Placental epithelial cell (primary cell): ENCODE measurements around the genes PDE4A, AP1M2 and SLC44A2.

- CAGE, long polyA plus RNA, result no peak
Observed at GRCh38 chr19:10420424-10420822, at the start of gene PDE4A. Gene PDE4A (plus strand): TSS chr19:10420538.

GRCh38 chr19:10502530-10503099 lies 541 bp downstream of the KEAP1 start:
- CAGE, long polyA plus RNA, result no peak

DNA sequence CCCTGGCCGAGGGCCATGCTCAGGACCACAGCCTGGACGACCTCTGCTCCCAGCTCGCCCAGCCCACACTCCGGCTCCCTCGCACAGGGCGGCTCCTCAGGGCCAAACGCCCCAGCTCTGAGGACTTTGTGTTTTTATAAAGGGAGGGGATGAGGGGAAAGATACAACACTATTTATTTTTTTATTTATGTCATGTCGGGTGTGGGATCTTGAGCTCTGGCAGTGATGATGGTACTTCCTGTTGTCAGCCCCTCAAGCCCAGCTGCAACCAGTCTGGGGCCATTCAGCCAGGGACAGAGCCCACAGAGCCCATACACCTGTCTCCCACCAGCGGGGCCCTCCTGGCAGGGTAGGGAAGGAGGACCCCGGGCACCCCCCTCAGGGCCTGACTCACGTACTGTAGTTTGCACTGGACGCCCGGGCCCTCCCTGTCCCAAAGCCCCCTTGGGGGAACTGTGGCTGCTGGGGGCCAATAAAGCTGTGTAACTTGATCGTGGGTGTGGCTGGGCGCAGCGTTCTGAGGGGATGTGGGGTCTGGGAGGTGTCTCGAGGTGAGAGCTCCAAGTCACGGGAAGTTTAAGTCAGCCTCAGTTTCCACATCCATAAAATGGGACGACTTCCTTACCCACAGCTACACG lies 9.3 kb downstream of the ATG4D start:
- CAGE, long polyA plus RNA, result no peak

- CAGE, long polyA plus RNA, result no peak
Observed at GRCh38 chr19:10568028-10568403, 763 bp downstream of the CDKN2D start.

DNA sequence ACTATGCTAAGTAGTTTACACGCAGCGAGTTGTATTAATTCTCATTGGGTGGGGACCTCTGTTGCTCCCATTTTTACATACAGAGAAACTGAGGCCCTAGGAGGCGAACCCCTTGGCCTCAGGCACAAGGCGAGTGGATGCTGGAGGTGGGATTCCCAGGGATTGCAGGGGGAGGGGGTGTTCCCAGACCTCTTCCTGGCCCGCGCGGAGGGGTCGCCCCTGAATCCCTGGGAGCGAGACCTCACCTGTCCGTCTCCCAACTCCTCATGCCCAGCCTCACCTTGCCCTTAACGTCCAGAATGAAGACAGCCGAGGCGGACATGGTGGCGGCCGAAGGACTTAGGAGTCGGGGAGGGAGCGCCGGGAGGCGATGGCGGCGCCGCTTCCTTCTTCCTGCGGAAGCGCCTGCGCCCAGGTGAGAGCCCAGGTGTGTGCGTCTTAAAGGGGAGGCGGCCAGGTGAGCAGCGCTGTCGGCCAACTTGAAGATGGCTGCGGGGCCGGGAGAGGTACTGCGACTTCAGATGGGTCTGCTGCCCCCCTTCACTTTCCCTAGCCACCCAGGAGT lies at the start of gene AP1M2:
Gene AP1M2, minus strand, starts transcription at position 403 of the 565 bp plus-strand sequence.
- CAGE, long polyA plus RNA, result no peak

GRCh38 chr19:10602949-10603912 lies 16.1 kb upstream of the AP1M2 start:
- CAGE, long polyA plus RNA, result no peak

DNA sequence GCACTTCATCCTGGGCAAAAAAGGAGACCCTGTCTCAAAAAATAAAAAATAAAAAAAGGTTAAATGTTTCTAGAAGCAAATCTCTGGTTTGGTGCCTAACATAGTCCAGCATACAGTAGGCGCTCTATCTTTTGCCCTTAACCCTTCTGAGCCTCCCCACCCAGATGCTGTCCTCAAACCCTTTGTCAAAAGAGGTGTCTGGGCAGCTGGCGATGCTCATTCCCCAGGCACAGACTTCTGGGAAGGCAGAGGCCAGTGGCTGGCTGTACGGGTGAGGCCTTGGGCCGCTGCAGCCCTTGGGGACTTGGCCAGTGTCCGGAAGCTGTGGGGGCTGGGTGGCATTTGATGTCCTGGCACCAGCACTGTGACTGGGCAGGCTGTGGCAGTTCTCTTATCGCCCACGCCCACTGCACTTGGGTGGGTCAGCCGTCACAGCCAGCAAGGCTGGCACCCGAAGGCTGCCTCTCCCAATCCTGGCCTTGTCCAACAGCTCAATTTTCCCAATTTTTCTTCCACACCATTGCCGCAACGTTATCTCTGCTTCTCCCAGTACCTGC lies 12.9 kb upstream of the SLC44A2 start:
- CAGE, long polyA plus RNA, result no peak

DNA sequence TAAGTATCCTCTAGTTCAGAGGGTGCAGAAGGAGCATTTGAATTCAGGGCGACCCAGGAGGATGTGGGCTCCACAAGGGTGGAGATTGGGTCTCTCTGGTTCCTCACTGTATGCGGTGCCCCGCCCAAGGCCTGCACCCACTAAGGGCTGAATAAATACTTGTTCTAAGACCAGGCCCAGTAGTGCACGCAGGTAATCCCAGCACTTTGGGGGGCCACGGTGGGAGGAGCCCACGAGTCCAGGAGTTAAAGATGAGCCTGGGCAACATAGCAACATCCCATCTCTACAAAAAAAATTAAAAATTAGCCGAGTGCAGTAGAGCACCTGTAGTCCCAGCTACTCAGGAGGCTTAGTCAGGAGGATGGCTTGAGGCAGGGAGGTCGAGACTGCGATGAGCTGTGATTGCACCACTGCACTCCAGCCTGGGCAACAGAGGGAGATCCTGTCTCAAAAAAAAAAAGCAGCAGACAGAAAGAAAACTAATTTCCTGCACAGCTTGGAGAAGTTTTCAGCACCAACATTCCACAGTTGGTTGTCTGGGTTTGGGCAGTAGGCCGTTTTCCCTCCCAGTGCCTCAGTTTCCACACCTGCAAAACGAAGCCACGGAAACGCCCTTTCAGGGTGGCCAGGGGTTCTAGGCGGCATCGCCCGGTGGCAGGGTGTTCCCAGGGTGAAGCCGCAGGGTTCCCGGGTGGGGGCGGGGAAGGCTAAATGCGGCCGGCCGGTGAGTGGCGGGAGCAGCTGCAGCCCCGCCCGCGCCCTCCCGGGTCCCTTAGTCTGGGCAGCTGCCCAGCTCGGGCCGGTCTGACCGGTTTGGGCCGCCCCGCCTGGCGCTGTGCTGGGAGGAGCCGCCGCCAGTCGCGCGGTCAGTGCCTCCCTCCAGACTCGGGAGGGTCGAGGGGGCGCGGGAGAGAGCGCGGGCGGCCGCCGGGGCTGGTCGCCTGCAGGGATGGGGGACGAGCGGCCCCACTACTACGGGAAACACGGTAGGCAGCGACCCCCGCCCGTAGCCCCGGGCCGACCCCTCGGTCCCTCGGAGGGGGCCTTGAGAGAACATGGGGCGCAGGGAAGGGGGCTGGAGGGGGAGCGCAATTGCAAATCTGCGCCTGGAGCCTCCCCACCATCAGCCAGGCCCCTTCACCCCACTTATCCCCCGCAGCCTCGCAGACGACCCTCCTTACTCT lies at the start of gene SLC44A2:
Gene SLC44A2, plus strand, starts transcription at position 869 of the 1,184 bp plus-strand sequence.
- CAGE, long polyA plus RNA, result no peak

GRCh38 chr19:10643725-10644815 lies 10.1 kb upstream of the ILF3 start:
- CAGE, long polyA plus RNA, result no peak

DNA sequence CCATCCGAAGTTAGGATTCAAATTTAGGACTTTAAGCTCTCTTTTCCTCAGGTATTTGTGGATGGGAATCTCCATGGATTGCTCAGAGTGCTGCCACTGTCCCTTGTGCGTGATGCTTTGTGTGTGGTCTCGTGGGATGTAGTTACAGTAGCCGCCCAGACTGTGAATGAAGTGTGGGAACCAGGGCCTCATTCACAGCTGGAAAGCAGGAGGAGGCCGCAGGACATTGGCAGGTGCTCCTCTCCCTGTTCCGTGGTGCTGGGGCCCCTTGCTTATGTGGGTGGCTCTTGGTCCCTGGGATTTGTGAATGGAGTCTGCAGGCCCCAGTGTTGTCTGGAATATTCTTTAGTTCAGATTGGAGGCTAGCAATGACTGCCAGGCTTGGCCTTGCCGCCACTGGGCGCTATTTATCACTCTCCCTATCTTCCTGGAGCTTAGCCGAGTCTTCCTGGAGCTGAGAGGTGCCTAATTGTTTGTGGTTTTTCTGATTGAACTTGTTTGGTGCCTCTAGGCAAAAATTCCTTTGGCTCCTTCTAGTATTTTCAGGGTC lies 1.6 kb downstream of the ILF3 start:
- CAGE, long polyA plus RNA, result no peak

DNA sequence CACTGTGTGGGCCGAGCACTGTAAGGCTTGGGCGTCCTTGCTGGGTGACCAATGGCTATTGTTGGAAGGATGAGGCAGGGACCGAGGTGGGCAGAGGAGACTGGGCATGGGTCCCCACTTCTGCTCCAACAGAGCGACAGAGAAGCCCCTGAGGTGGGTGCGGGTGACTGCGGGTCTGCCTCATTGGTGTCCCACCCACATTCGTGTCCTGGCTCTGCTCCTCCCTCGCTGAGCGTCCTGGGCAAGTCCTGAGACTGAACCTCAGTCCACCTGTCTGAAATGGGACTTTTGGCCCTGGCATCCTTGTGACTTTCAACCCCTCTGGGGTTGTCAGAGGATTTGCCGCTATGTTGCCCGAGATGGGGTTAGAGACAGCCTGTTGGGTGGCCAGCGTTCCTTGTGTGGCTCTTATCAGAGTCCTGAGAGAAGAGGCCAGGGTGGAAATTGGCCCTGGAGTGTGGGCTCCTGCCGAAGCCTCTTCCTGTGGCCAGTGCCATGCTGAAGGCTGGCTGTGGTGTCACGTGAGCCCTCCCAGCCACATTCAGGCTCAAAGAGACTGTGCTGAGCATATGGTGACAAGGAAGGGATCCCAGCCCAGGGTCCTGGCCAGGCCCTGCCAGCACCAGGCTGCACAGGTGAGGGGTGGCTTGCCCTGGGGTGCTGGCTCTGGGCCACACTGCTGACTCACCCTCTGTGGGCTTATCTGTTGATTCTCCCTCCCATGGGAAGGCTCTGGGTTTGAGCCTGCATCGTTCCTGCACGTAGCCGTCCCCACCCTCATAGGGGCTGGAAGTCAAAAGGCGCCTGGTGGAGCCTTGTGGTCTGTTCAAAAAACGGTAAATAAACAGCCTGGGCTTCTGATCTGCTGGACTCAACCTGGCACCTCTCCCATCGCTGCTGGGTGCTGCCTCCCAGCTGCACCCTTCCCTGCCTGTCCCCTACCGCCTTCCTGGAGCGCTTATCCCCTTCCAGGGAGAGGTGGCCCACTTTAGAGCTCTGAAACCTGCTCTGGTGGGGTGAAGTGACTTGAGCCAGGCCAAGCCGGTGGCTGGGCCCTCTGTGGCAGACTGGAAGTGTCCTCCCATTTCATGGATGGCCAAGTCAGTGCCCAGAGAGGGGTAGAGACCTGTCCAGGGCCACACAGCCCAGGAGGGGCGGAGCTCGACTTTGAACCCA lies 31.0 kb downstream of the DNM2 start:
- CAGE, long polyA plus RNA, result no peak

- CAGE, long polyA plus RNA, result no peak
Observed at GRCh38 chr19:10750817-10752121, 33.4 kb downstream of the DNM2 start.

DNA sequence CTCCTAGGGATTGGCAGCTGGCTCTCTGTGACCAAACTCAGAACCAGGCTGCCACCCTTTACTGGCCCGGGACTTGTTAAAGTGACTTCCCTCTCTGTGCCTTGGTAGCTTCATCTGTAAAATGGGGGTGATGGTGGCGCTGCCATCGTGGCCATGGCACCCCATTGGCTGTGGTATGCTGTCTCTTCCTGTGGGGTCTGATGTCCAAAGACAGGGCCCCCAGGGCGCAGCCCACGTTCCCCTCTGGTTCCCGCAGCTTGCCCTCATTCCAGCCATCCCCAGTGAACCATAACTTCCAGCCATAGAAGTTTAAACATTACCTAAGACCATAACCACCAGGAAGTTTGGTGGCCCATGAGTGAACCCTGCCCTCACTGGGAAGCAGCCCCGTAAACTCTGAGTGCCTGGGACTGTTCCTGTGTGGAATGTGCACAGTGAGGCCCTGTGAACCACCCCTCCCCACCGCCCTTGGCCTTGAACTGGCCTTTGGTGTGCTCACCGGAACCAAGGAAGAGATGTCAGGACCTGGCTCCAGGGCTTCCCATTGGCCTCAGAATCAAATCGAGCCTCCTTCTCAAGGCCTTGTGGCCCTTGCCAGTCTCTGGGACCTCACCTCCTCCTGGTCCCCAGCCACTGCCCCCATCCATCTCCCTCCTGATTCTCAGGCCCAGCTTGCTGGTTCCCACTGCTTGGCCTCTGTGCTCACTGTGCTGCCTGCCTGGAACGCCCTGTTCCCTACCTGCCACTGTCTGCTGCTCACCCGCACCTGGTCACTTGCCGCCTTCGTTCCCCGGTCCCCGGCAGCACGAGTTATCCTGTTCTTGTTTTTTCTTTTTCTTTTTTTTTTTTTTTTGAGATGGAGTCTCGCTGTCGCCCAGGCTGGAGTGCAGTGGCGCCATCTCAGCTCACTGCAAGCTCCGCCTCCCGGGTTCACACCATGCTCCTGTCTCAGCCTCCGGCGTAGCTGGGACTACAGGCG lies 46.5 kb downstream of the DNM2 start:
- CAGE, long polyA plus RNA, result no peak

GRCh38 chr19:10796825-10797203 lies 39.2 kb downstream of the TMED1 start:
- CAGE, long polyA plus RNA, result no peak

GRCh38 chr19:10830884-10831459 lies 5.0 kb downstream of the TMED1 start:
- CAGE, long polyA plus RNA, result no peak

GRCh38 chr19:10898464-10899092 lies 27.2 kb downstream of the CARM1 start:
- CAGE, long polyA plus RNA, result no peak

DNA sequence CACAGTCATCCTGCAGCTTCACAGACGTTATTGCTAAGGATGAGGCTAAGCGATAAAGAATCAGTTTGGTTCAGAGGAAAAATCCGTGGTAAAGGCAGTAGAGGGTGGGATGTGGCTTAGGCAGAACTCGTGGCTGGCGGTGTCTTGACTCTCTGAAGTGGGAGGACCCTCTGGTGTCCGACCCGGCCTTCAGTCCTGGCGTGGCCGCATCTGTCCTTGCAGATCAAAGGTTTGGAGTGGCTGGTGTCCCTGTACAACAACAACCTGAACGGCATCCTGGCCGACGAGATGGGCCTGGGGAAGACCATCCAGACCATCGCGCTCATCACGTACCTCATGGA lies 51.9 kb downstream of the SMARCA4 start:
- CAGE, long polyA plus RNA, result no peak

DNA sequence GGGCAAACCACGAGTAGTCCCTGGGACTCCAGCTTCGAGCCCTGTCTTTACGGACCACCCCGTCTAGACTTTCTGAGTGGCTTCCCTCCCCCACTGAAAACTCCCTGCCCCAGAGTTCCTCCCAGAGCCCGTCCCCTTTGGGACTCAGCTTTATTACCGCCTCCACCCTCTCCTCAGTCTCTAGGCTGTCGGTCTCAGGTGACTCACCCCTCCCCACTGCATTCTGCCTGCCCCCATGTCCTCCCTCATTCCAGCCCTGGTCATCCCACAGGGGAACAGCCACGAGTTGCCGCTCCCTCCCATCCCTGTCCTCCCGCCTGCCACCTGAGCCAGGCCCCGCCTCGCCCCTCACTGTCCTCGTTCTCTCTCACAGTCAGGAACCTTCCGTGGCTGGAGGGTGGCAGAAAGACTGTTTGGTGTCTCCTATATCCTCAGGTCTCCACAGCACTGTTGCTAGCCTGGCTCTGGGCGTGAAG lies 57.3 kb downstream of the SMARCA4 start:
- CAGE, long polyA plus RNA, result no peak

DNA sequence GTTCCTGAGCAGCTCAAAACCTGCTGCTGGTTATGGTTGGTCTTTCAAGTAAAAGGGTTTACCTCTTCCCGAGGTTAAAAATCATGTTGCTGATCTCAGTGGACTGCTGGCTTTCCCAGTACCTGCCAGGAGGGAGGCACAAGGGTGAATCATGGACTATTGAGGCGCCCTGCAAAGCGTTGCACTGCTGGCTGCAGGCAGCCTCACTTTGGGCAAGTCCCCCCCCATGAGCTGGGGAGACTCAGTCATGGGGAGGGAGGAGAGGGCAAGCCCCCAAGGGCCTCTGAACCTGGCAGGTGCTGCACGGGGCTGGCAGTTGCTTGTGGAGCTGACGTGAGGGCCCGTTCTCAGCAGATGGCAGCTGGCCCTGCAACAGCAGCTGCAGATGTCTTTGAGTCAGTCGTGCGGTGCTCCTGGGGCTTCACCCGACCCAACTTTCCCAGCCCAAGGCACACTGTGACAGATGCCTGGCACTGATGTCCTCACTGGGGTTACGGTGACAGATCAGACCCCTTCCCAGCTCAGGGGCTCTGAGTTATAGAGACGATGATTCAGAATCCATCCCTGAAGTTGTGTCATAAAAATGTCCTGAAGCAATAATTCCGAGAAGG lies 53.8 kb upstream of the LDLR start:
- CAGE, long polyA plus RNA, result no peak

- CAGE, long polyA plus RNA, result no peak
Observed at GRCh38 chr19:11090485-11091455, 1.5 kb downstream of the LDLR start.